PC-3 (cell line): ENCODE measurements around a stretch of chr10.

DNA sequence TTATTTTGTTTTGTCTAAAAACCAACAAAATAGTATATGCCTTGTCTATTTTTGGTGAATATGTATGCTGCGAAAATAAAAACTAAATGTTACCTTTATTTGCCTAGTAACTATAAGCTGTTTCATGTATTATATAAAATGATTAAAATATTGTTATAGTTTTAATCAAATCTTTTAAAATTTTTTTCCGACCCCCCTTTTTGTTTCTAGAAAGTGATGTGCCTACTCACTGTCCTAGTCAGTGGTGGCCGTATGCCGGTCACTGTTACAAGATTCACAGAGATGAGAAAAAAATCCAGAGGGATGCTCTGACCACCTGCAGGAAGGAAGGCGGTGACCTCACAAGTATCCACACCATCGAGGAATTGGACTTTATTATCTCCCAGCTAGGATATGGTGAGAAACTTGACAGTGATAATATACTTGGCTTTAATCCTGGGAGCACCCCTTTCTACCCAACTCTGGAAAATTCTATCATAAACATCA lies 40.3 kb downstream of the MRC1 start:
- RAMPAGE, long total RNA = no peak

DNA sequence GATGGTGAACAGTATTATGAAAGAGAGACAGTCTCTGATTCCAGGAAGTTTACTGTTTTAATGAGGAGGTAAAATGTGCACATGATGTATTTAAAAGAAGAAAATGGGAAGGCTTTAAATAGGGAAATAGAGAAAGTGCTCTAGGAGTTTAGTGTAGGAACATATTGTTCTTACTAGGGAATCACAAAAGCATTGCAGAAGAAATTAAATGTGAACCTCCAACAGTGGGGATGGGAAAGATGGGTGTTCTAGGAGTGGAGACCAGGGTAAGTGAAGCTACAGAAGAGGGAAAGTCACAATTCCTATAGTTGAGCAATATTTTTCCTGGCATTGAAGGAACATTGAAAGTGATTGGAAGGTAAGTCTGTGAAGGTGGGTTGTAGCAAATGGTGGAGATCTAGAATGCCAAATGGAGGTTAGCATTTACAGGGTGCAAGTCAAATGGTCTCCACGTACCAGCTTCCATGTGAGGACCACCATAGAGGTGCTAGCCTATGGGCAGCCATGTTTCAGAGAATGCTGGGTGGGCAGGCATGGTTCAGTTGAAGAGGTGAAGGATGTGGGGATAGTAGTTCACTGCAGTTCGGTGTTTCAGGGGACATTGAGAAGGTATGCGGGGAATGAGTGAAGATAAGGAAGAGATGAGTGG lies 36.2 kb downstream of the CACNB2 start:
- RAMPAGE, long total RNA = no peak

- RAMPAGE, long total RNA = no peak
Measured at GRCh38 chr10:18177044-18177657, 36.9 kb downstream of the CACNB2 start.

DNA sequence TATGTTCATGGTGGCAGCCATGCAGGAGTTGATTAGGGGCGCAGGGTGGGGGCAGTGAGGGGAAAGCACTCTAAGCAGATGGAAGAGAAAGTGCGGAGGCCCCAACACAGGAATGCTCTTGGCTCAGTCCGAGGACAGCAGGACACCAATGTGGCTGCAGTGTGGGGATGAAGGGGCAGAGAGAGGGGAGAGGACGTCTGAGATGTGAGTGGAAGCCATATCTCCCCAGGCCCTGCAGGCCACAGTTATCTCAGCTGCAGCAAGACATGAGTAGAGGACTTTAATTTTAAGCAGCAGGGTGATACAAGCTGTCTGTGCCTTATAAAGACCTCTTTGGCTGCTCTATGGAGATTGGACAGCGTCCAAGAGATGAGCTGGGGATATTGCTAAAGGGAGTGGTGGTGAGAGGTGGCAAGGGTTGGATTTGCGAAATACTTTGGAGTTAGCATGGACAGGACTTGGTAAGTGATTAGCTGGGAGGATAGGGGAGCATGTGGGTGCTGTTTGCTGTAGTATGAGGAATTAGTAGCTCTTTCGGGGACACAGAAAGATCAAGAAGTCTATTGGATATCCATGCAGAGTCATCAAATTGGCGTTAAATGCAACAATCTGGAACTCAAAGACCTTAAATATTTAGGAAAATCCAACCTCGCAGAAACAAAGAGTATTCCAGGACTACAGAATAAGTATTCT lies 191.8 kb downstream of the CACNB2 start:
- RAMPAGE, long total RNA = no peak

DNA sequence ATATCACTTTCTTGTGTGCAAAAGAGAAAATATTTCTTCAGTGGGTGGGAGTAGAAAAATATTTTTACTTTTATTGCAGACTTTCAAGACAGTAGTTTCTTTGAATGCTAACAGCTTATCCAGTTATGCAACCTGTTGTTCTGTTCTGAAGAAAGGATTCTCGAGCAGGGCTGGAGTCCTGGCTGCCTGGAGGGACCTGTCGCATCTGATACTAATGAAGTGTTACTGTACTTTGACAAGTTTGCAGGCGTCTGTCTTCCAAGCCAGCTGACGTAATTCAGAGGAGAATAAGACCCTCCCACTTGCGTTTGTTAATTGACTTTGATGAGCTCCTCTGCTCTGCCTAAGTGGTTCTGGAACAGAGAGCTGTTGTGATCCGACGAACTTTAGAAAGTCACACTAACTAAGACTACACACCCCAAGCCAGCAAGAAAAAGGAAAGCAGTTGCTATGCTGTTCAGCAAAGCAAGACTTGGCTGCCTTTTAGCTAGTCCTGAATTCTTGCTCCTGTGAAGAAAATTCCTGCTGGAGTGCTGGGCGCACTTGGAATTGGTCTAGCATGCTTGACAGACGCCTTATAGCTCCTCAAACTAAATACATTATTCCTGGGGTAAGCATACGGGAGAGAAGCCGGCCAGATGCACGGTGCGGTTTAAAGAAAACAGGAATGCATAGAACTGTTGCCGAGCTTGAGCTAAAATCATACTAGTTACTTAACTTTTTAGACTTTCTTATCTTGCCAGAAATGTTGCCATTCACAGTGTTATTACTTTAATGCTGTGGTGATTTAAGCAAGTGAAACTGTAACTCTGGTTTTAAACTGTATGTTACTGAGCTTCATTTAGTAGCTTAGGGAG lies 200.4 kb downstream of the CACNB2 start:
- RAMPAGE, long total RNA = no peak

DNA sequence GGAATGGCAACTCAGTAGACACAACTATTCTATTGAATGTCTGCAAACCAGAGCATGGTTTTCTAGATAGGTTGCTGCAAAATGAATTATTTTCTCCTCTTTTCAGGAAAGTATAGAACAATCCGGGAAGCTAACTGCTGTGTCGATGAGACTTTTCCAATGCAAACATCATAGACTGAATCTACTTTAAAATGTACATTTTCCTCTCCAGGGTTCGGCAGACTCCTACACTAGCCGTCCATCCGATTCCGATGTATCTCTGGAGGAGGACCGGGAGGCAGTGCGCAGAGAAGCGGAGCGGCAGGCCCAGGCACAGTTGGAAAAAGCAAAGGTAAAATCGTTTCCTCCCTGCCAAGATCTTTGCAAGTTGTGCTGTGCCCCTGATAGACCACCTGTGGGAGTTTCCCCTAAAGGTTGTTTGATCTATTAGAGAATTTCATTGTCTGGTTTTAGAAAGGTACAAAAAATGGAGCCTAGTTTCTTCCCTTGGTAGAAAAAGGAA lies 249.6 kb downstream of the NSUN6 start:
- RAMPAGE, long total RNA = no peak

DNA sequence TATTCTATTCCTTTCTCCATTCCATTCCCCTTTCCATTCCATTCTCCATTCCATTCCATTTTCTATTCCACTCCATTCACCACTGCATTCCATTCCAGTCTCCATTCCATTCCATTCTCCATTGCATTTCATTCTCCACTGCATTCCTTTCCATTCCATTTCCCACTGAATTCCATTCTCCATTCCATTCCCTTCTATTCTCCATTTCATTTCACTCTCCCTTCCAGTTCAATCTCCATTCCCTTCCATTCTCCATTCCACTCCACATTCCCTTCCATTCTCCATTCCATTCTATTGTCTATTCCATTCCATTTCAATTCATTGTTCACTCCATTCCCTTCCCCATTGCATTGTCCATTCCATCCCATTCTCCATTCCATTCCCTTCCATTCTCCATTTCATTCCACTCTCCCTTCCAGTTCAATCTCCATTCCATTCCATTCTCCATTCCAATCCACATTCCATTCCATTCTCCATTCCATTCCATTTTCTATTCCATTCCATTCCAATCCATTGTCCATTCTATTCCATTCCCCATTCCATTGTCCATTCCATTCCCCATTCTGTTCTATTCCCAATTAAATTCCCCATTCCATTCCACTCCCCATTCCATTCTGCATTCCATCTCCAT lies 79.4 kb downstream of the NSUN6 start:
- RAMPAGE, long total RNA = no peak

GRCh38 chr10:18615520-18616199 lies 35.7 kb downstream of the NSUN6 start:
- RAMPAGE, long total RNA = no peak

GRCh38 chr10:19819347-19819827 lies 3.2 kb downstream of the PLXDC2 start:
- RAMPAGE, long total RNA = no peak

DNA sequence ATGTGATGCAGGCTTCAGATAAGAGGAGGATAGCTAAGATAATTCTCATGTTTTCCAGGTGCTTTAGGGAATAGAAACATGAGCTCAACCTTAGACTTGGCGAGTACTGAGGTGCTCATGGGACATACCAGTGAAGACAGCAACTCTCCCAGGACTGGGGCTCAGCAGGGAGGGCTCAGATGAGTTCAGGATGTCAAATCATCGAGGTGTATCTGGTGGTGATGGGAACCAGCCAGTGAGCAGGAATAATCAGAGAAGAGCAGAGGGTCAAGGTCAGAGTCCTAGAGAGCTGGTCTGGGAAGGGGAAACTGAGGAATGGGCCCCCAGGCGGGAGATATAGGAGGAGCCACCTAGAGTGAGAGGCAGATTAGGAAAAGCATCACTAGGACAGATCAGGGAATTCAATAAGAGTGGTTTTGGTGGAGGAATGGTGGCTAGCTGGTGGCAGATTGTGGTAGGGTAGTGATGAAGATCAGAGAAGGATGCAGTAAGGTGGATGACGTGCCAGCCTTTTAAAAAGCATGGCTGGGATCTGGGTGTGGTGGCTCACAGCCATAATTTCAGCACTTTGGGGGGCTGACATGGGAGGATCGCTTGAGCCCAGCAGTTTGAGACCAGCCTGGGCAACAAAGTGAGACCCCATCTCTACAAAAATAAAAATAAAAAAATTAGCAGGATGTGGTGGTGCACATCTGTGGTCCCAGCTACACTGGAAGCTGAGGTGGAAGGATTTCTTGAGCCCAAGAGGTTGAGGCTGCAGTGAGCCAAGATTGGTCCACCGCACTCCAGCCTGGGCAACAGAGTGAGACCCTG lies 19.3 kb downstream of the PLXDC2 start:
- RAMPAGE, long total RNA = no peak

DNA sequence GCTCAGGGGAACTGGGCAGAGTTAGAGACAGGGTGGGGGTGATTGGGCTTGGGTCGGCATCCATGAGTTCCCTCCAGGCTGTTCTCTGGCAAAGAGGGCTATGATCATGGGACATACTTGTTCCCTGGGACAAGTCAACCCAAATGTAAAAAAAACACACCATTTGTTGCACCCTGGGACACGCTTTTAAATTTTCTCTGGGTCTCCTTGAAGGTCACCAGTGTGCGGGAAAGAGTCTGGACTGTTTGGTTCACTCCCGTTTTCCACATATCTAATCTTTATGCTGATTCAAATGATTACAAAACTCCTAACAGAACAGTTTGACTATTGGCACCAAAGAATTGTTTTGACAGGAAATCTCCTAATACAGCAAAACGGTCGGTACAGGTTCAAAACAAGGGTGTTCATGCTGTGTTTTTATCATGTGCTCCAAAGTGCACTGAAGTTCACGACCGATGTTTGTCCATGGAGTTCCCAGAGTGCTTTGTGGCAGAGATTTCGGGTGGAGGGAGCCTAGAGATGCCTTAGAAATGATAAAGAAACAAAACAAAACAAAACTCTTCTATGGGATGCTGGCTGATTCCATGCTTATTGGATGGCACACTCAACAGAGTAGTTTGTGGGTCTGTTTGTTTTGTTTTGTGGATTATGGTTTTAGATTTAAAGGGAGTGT lies 56.6 kb downstream of the PLXDC2 start:
- RAMPAGE, long total RNA = no peak

DNA sequence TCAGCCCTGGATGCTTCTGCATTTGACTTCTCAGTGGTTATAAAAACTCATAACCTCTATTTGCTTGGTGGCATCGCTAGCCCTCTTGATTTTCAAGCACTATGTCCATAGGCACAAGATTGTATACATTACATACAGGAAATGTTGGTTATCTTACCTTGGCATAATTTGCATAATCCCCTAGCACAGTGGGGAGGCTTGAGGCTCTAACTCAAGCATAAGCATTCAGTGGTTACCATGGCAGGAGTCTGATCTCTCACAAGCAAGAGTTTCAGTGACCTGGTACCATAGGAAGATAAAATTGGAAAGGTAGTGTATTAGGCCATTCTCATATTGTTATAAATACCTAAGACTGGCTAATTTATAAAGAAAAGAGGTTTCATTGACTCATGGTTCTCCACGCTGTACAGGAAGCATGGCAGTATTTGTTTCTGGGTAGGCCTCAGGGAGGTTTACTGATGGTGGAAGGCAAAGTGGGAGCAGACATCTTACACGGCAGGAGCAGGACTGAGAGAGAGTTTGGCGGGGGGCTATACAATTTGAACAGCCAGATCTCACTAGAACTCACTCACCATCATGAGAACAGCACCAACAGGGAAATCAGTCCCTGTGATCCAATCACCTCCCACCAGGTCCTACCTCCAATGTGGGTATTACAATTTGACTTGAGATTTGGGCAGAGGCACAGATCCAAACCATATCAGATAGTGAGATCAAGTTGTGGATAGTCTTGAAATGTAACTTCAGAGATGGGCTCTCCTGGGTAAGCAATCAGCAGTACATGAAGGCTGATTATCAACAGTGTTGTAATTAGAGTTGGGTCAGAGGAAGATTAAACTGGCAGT lies 122.0 kb downstream of the PLXDC2 start:
- RAMPAGE, long total RNA = no peak

- RAMPAGE, long total RNA = no peak
Measured at GRCh38 chr10:20006178-20006689, 190.0 kb downstream of the PLXDC2 start.

- RAMPAGE, long total RNA = no peak
Measured at GRCh38 chr10:20009282-20009976, 193.2 kb downstream of the PLXDC2 start.

GRCh38 chr10:20096105-20096666 lies 280.0 kb downstream of the PLXDC2 start:
- RAMPAGE, long total RNA = no peak

GRCh38 chr10:20123692-20124504 lies 307.7 kb downstream of the PLXDC2 start:
- RAMPAGE, long total RNA = no peak

- RAMPAGE, long total RNA = no peak
Measured at GRCh38 chr10:20253755-20254252, 437.6 kb downstream of the PLXDC2 start.

- RAMPAGE, long total RNA = no peak
Measured at GRCh38 chr10:21097722-21098144, 200.6 kb upstream of the NEBL start.

- RAMPAGE, long total RNA = no peak
Measured at GRCh38 chr10:21516775-21517586, 8.5 kb downstream of the SKIDA1 start.

DNA sequence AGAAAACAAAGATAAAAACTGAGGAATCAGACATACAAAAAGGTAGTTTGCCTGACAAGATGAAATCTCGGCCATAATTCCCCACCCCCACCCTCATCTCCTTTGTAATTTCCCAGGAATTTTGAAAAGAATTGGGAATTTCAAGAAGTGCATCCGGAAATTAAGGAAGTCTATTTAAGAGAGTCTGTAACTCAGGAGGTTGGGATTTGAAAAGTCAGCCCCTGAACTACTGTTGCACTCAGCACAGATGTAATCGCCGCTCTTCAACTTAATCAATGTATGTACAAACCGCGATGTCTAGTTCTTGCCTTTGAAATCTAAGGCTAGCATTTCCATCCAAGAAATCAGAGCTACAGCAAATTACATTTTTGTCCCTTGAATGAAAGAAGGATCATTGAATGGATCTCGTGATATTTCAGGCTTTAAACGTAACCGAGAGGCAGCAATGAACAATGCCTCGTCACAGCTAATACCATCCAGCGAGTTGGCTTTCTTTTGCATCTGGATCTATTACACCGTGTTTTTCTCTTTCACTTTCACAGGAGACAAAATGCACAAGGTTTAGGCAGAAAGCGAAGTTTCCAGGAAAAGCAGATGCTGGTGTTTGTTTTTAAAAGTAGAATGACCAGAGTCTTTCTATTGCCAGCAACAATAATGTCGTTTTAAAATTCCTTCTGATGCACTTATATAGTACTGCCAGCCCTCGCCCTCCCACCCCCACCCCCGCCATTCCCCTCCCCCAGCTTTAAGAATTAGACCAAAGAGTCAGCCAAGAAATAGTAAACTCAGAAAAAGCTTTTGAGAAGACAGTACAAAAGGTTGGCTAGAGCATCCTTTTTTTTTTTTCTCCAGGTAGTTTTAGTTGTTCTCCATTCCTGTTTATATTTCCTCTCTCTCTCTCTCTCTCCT lies 5.5 kb downstream of the SKIDA1 start:
- RAMPAGE, long total RNA = no peak